Iris pigment epithelial cell (primary cell): ENCODE data around the genes KRTAP5-5 and SYT8.

DNA sequence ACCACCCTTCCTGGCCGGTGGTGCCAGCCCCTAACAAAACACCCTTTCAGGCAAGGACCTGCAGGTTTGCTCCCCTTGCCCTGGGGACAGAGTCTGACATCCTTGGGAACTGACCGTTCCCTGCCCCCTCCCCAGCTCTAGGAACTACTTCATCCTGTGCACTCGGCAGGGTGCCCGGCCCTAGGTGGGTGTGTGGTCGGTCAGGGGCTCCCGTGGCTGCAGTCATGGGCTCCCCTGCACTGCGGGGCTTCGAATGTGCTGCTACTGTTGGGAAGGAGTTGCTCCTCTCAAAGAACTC, 28.2 kb downstream of the DUSP8 start:
- RRBS, result no CpG with 5 or more reads among the region's 8 CpGs

GRCh38 chr11:1552618-1552885, 19.5 kb downstream of the DUSP8 start:
- RRBS, result no CpG with 5 or more reads among the region's 4 CpGs

- RRBS, result 3% methylated on average over 22 of the region's 49 CpGs
Measured at GRCh38 chr11:1571369-1571821, 676 bp downstream of the DUSP8 start.

GRCh38 chr11:1629480-1629999, at the start of gene KRTAP5-5:
Gene KRTAP5-5 (plus strand): TSS chr11:1629775.
- RRBS, result no CpG with 5 or more reads among the region's 17 CpGs

DNA sequence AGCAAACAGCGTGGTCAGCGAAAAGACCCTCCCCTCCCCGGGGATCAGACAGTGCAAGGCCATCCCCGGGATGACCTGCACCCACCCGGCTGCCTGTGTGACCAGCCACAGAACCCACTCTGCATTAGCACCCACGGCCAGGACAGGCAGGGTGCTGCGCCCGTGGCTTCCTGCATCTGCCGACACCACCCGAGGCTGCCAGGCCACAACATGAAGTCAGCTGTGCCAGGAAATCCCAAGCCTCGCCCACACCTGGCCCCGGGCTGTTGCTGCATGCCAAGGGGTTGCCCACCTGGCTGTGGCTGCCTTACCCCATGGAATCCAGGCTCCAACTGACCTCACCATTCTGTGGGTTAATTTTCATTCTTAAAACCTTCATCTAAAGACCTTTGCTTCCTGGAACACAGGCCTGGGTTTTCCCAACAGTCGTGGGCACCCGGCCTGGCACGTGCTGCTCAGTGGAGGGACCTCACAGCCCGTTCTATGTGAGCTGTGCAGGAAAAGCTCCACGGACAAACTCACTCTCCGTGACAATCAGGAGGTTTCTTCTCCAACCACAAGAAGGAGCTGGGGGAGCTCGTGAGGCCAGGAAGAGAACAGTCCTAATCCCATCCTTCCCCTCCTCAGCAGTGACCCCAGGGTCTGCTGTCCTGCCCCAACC, 32.3 kb downstream of the KRTAP5-5 start:
- RRBS, result no CpG with 5 or more reads among the region's 19 CpGs

DNA sequence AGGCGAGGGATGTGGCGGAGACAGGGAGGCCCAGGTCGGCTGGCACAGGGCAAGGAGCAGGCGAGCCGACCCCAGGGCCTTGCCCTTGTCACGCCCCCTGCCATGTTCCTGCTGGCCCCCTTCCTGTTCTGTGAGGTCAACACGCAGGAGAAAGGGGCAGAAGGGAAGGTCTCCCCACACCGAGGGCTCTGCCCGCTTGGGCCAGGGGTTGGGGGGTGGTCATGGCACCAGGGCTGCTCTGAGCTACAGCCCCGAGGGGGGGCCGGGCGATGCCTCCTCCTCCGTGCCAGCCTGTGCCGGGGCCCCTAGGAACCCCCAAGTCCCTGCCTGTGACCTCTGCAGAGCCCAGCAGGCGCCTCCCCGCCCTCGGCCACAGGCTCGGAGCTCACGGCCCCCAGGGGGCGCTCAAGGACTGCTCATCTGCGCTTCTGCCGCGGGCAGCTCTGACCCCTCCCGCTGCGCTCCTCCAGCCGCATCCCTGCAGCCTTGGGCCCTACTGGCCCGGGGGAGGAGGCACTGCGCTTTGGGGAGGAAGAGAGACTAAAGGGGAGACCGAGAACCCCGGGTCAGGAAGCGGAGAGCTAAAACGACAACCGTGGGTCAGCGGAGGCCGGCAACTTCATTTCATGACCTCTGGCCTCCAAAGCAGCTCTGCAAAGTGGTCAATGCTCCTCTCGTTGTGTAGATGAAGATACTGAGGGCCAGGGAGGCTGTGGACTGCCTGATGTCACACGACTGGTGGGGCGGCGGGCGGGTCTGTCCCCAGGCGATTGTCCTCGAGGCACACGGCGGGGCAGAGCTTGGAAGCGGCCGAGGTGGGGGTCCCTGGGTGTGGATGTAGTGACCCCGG, 3.0 kb upstream of the KRTAP5-6 start:
- RRBS, result 24% methylated on average over 10 of the region's 47 CpGs

DNA sequence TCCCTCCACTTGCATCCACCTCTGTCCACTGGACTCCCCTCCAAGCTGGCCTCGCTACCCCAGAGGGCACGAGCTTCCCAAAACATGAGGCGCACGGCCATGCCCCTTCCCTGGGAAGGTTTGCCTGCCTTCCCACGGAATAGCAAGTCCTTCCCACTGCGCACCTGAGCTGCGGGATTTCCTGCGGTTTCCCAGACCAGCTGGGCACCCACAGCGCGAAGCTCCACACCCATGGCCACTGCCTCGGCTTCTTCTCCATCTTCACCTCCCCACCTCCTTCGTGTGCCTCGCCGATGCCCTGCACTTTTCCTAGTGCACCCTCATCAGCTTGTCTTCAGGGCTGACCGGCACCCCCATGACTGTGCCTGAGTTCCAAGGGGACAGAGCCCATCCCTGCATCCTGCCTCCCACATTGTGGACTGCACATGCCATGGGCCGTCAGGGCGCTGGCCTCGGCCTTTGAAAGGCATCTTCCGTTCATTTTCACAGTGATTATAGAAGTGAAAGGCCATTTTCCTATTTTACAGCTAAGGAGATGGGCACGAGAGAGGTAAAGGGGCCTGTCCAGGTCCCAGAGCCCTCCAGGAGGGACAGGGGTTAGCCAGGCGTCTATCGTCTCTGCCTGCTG, 16.4 kb downstream of the IFITM10 start:
- RRBS, result no CpG with 5 or more reads among the region's 22 CpGs

DNA sequence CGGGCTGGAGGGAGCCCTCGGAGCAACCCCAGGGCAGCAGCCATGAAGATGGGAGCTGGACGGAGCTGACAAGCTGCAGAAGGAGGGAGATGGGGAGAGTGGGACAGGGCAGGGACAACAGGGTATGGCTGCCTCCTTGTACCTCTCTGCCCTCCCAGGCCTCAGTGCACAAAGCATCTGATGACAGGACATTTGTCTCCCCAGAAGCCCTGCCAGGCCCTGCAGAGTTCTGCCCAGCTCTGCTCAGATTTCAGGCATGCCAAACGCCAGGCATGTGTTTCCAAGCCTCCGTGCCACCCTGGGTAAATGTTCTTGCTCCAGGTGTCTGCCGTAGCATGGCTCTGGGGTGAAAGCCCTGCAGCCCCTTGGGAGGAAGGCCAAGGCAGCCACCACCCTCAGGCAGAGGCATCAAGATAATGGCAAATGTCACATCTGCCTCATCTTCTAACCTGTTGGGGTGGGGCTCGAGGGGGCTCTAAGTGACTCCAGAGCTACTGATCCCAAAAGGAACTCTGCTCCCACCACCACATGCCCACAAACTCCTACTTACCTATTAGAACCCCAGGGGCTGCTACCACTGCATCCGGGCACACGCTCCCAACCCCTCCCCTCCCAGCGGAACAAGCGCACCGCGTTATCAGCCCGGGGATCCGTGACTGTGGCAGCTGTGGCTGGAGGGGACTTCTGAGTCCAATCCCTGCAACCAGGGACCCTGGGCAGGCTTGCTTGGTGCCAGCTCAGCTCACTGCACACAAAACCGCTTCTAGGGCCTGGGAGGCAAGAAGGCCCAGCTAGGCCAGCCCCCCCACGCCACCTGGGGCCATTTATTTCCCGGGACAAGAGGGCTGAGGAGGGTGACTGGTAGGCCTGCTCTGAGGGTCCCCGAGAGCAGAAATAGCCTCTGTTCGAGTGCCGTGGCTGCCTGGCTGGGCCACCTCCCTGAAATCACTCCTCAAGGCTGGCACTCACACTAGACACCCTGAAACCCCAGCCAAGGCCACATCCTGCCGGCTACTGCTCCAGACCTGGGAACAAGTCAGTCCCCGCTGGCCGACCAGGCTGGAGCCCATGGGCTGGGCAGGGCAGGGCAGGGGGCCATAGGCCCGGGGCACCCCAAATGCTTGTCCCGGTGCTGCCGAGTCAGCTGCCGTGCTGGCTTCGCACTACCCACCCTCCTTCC, 1.5 kb upstream of the IFITM10 start:
- RRBS, result 86% methylated on average over 8 of the region's 29 CpGs

DNA sequence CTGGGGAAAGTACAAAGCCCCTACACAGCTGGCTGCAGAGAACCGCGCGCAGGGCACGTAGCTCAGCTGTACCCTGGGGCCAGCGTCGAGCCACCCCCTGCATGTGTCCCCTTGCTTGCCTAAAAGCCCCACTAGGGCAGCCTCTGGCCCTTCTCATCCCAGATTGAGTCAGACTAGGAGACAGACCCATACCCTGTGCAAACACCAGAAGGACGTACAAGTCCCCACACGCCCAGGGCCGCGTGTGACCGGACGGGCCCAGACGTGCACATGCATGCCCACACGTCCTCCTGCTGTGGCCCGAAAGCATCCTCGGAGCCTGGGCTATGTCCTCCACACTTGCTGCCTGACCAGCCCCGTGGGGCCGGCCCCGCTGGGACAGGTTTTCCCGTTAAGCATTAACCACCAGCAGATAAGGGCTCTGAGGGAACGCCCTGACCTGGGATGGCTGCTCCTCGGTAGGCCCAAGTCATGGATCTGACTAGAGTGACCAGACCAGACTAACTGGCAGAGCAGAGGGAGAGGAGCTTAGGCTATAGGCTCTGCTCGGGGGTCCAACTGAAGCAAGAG, 4.1 kb upstream of the SYT8 start:
- RRBS, result no CpG with 5 or more reads among the region's 23 CpGs

GRCh38 chr11:1832311-1832918, 2.4 kb upstream of the SYT8 start:
- RRBS, result 7% methylated on average over 26 of the region's 35 CpGs

GRCh38 chr11:1834595-1835653, at the start of gene SYT8:
Gene SYT8 (plus strand): TSS chr11:1834990.
- RRBS, result no CpG with 5 or more reads among the region's 28 CpGs

DNA sequence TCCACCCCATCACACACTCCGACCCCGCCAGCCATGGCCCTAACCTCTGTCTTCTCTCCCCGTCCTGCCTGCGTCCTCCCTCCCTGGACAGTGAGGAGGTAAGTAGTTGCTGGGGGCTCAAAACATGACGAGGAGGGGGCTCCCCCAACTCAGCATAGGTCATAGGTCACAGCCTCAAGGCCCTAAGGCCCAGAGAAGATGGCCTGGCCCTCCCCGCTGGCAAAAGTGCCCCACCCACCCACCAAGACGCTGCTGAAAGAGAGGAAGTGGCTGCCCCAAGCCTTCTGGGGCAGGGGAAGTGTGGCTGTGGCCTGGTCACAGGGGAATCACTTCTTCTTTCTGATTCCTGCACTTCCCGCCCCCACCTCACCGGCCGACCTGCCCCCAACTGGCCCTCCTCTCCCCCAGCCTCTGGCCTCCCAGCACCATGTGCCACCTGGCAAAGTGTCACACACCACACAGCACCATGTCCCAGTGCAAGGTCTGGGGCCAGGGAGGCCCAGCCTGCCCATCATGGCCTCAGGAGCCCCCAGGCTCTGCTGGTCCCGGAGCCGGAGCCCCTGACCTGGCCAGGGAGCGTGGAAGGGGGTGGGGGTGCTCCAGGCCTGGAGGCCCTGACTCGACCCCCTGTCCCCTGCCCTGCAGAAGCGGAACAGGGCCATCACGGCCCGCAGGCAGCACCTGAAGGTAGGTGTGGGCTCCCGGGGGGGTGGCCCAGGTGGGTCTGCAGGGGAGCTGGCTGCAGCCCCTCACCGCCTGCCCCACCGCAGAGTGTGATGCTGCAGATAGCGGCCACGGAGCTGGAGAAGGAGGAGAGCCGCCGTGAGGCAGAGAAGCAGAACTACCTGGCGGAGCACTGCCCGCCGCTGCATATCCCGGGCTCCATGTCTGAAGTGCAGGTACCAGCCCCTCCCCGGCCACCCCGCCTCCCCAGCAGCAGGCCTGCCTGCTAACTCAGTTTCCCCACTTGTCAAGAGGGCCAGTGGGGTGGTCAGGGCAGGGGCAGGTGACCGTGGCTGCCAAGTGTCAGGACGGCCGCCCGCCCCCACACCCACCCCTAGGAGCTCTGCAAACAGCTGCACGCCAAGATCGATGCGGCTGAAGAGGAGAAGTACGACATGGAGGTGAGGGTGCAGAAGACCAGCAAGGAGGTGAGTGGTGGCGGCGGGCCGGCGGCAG, 1.4 kb downstream of the TNNI2 start:
- RRBS, result no CpG with 5 or more reads among the region's 42 CpGs

GRCh38 chr11:1865304-1865643, 12.4 kb downstream of the LSP1 start:
- RRBS, result no CpG with 5 or more reads among the region's 18 CpGs

GRCh38 chr11:1872591-1872913, 19.1 kb downstream of the PRR33 start:
- RRBS, result no CpG with 5 or more reads among the region's 12 CpGs

GRCh38 chr11:1879843-1880818, 11.6 kb downstream of the PRR33 start:
- RRBS, result no CpG with 5 or more reads among the region's 35 CpGs

DNA sequence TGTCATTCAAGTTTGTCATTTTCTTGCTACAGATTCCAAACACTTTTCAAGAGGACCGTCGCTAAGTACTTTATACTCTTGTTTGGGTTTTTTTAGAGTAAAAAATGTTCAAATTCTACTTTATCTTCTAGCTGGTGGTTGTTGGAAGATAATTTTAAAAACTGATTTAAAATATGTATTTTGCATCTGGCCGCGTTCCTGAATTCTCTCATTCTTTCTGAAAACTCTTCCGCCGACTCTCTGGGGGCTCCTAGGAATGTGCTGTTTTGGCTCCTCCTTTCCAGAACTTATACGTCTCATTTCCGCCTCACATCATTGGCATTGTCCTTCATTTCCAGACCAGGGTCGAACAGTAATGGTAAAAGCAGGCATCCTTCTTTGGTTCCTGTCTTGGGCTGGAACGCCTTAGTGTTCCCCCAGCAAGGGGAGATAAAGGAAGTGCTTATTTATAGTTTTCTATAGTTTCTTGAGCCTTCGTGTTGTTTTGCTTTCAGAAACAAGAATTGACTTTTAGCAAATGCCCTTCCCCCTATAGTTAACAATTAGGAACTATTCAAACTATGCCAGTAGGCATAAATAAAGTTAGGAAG, 10.9 kb upstream of the TNNT3 start:
- RRBS, result no CpG with 5 or more reads among the region's 11 CpGs

- RRBS, result no CpG with 5 or more reads among the region's 21 CpGs
Measured at GRCh38 chr11:1917600-1918102, 1.9 kb upstream of the TNNT3 start.

GRCh38 chr11:2139486-2139948, 328 bp upstream of the IGF2 start:
- RRBS, result 2% methylated on average over 16 of the region's 42 CpGs

DNA sequence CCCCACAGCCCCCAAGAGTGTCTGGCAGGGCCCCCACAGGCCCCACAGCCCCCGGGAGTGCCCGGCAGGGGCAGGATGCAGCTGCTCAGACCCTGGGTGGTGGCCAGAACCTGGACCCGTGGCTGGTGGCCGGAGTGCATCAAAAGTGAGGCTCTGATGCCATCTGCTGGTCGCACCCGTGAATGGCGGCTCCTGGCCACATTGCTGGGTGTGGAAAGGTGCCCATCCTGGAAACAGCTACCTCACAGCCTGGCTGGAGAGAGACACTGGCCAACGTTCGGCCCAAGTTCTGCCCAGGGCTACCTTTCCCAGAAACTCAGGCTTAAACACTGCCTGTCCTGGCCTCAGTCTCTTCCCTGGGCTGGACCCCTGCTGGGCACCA, 4.5 kb downstream of the INS start:
- RRBS, result 5% methylated on average over 3 of the region's 9 CpGs

DNA sequence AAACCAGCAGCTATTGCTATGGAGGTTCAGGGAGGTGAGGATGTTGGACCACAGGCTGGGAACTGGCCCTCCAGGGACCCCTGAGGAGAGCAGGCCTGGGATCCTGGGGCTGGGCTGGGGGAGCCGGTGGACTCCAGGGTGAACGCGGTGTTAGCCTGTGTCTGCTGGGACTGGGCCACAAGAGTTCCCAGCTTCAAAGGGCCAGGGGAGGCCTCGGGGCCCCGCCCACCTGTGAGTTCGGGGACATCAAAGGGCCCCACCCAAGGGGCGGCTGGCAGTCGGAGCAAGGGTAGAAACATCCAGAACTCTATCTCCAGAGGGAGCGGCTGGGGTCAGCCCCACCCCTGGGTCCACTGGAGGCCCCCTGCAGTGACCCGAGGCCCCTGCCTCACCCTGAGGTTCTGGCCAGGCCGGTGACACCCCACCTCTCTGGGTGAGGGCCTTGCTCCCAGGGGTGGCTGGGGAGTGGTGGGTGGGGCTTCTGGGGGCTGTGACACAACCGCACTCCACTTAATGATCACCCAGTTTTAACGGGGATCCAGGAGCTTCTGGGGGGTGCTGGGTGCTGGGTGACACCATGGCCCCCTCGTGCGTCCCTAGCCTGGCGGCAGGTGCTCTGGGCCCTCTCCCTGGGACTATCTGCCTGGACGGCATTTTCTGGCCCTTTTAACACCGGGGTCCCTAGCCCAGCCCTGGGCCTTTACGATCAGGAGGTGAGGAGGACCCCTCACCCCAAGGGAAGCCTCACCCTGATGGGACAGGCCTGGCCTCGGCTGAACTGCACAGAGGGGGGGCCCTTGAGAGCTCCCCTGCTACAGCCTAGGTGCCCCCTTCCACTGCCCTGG, 32.4 kb upstream of the TH start:
- RRBS, result no CpG with 5 or more reads among the region's 20 CpGs